ENCODE measurements around the genes GIMD1 and SEC24B.

- RRBS = no CpG with 5 or more reads among the region's 3 CpGs
These were observed 2.6 kb downstream of the BDH2 start for GRCh38 chr4:103097037-103097499.

DNA sequence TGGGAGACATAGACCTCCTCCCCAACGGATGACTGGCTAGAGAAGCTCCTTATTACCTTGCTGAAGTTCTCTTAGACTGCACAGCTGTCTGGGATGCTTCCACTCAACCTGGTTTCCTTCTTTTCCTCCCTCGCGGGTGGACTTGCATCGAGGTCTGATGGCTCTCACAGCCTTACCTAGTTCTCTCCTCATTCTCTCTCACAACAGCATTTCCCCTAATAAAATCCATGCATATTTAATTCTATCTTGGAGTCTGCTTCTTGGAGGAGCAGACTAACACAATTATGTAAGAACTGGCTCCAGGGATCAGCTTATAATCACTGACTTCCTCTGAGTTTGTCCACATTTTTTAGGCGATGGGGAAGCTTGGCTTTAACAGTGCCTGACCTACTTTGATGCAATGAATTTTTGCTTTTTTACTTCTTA, 1.0 kb downstream of the BDH2 start:
- RRBS = no CpG with 5 or more reads among the region's 5 CpGs

GRCh38 chr4:103099170-103099429, 534 bp downstream of the BDH2 start:
- RRBS = no CpG with 5 or more reads among the region's 3 CpGs

- RRBS = no CpG with 5 or more reads among the region's 3 CpGs
These were observed 233.6 kb upstream of the CXXC4 start for GRCh38 chr4:104728332-104728697.

GRCh38 chr4:105145732-105146590, 715 bp upstream of the TET2 start:
- RRBS = 2% methylated on average over 19 of the region's 61 CpGs

- RRBS = 6% methylated on average over 7 of the region's 65 CpGs
These were observed 769 bp downstream of the PPA2 start for GRCh38 chr4:105472753-105473833.

DNA sequence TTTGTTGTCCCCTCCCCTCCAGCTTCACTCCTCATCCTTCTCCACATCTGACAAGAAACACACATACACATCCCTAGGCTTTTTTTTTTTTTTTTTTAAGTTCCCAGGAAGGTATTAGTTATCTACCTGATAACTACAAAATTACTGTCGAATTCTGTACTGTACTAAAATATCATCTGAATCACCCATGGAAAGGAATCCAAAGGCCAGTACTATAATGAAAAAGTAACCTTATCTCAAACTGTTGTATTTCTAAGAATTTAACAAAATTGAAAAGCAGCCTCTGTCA, 7.4 kb downstream of the INTS12 start:
- RRBS = no CpG with 5 or more reads among the region's 1 CpG

- RRBS = no CpG with 5 or more reads among the region's 3 CpGs
These were observed 3.8 kb downstream of the GSTCD start for GRCh38 chr4:105712242-105712842.

- RRBS = no CpG with 5 or more reads among the region's 2 CpGs
These were observed 10.6 kb downstream of the GSTCD start for GRCh38 chr4:105719149-105719598.

DNA sequence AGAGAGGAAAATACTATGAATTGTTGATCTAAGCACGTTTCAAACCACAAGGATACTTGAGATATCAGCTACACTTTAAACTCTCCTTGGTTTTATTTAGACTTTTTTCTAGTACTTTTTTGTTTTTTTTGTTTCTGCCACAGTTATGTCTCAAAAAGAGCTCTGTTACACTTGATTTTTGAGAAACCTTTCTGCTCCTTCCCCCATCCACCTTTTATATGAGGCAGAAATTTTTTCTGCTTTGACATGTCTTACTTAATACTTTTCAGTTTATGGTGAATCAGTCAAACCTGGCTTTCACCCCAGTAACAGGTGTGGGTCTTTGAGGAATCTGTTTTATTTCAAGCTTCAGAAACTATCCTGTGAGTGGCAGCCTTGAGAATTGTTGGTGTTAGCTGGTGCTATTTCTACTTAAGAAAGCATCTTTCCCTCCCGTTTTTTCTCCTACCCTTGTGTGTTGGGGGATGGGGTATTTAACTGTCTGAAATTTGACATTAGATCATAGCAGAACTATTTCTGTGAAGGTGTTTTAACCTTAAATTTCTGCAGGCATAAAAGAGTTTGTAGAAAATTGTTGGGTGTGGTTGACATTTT, 2.1 kb downstream of the NPNT start:
- RRBS = no CpG with 5 or more reads among the region's 2 CpGs

GRCh38 chr4:105911897-105912461, 16.7 kb downstream of the NPNT start:
- RRBS = no CpG with 5 or more reads among the region's 3 CpGs

- RRBS = no CpG with 5 or more reads among the region's 8 CpGs
These were observed at the start of gene GIMD1 for GRCh38 chr4:106368457-106368890. GIMD1 (minus strand) TSS chr4:106368778.

GRCh38 chr4:107721114-107721924, 1.3 kb upstream of the PAPSS1 start:
- RRBS = no CpG with 5 or more reads among the region's 21 CpGs

DNA sequence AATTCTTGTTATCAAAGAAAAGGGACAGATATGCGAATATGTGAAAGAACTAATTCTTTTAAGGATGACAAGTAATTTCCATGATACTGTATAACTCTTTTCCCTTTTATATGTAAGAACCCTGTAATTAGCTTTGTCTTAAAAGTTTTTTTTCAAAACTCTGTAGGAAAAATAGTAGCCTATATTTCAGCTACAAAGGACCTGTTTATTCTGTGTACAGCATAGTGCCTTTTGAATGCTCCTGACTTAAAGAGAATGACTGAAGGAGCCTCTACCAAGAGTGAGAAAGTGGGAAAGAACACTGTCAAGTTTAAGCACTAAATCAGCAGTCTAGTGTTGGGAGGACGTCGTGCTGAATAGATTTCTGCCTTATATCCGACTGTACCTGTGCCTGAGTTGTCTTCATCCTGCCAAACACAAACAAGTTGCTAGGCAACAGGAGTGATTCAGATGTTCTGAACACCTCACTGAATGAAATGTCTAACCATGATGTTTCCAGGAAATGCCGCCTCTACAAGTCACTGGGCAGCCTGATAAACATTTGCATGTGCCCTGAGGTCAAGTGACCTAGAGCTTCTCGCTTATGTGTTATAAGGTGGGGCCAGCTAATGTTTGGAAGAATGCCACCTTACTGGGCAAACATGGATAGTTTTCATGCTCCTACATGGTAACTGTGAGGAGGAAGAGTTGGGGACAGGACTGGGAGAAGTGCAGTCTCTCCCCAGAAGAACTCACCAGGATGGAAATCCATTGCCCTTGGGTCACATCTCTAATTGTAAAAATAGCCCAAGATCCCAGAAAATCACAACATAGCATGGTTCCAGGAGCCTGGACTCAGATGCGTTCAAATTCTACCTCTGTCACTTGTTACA, 37.9 kb downstream of the SGMS2 start:
- RRBS = no CpG with 5 or more reads among the region's 7 CpGs

- RRBS = no CpG with 5 or more reads among the region's 3 CpGs
These were observed 46.6 kb downstream of the SGMS2 start for GRCh38 chr4:107871393-107871691.

DNA sequence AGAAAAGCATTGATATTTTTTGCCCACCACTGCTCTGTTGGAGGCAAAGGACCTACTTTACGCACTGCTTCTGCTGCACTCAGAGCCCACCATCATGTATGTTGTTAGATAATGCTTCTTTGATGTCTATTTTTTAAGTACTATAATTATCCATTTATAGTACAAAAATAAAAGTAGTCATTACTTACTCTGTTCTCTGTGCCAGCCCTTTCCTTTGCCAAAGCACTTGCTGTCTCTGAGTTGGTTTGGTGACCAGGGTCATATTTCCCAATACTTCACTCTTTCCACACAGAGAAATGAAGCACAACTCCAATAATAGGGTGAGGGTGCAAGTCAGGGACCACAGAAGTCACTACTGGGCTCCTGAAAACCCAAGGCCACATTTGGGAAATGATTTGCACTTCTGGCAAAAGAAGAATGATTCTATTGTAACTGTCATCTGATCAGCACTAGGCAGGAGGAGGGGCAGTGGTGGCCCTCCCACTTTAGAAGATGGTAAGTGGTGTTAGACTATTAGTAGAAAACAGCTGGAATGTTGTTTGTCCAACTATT, 11.1 kb upstream of the HADH start:
- RRBS = no CpG with 5 or more reads among the region's 1 CpG

DNA sequence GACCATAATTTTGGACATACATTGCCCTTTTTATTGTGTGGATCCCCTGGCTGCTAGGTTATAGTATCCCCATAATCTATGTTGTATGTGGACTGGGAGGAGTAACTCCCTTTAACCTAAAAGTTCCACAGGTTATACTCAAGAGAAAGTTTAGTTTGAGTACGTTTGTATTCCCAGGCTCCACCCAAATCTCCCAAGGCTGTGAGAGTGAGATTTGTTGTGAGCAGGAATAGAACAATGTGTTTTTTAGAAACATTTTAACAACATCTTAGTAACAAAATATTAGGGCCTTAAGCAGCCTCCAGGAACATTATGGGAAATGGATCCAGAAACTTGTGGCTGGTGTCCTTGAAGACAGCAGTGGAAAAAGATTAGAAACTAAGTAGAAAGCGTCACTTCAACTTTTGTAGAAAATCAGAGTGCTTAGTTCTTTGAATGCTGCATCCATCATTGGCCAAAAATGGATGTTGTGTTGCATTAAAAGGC, 1.9 kb downstream of the HADH start:
- RRBS = no CpG with 5 or more reads among the region's 2 CpGs

GRCh38 chr4:108342678-108342877, 173.8 kb upstream of the LEF1 start:
- RRBS = no CpG with 5 or more reads among the region's 2 CpGs

GRCh38 chr4:108535690-108536181, 84.6 kb upstream of the RPL34 start:
- RRBS = no CpG with 5 or more reads among the region's 3 CpGs

DNA sequence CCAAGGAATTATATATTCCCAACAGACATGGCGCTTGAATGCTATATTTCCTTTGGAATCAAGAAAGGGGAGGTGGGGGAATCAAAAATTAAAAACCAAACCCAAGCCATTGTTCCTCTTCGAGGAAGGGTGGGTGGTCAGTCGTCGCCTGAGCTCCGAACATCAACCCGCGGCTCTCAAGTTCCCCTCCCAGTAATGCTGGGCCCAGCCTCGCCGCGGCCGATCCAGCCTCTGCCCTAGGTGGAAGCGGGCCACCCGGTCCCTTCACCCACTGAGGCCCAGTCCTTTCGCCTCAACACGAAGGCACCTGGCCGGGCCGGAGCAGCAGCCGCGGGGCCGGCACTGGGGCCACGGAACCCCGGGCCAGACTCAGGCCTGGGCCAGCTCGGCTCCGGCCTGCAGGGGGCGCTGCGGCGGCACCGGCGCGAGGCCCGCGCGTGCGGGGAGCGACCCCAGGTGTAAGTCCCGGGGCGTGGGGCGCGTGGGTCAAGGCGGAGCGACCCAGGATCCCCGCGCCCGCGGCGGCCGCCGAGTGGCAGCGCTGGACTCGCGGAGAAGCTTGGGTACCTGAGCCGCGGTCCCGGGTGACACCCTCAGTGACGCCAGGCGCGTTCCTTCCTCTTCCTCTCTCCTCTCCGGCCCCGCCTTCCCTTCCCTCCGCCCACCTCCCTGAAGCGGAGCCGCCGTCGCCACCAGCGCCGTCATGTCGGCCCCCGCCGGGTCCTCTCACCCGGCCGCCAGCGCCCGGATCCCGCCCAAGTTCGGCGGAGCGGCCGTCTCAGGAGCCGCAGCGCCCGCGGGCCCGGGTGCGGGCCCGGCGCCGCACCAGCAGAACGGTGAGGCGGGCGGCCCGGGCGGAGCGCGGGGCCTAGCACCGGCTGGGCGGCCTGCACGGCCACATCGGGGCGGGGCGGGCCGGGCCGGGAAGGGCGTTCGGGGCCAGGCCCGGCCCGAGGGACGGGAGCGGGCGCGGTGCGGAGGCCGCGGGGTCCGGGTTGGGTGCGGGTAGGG, at the start of gene SEC24B:
SEC24B (plus strand) TSS at position 649 of the 1,011 bp plus-strand sequence.
- RRBS = 3% methylated on average over 70 of the region's 115 CpGs